SK-N-DZ (cell line): ENCODE results near the gene ALX4.

GRCh38 chr11:44066721-44067326, 754 bp downstream of the ACCS start:
RAMPAGE:
- cytosol, long total RNA, result no peak
- nucleus, long total RNA, result no peak

GRCh38 chr11:44309975-44310763, at the start of gene ALX4:
ALX4 (minus strand) TSS chr11:44310139.
RAMPAGE:
- cytosol, long total RNA, result no peak
- nucleus, long total RNA, result no peak

DNA sequence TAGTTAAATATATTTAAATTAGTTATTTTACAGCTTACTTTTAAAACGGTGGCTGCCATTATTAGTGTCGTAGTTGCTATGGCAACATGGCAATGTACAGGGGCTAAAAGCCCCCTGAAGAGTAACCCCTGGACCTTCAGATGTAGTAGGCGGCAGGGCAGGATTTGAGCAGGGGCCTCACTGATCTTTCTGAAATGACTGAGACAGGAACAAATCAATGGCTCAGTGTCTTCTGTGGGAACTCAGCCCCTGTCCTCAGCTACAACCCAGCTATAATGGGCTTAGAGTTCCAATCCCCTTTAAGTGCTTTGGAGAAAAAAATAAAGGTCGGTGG, 6.3 kb upstream of the CD82 start:
RAMPAGE:
- cytosol, long total RNA, result no peak
- nucleus, long total RNA, result no peak

GRCh38 chr11:44576968-44578065, 11.9 kb downstream of the CD82 start:
RAMPAGE:
- cytosol, long total RNA, result no peak
- nucleus, long total RNA, result no peak

GRCh38 chr11:44754121-44754745, 27.5 kb downstream of the TSPAN18 start:
RAMPAGE:
- cytosol, long total RNA, result no peak
- nucleus, long total RNA, result no peak

DNA sequence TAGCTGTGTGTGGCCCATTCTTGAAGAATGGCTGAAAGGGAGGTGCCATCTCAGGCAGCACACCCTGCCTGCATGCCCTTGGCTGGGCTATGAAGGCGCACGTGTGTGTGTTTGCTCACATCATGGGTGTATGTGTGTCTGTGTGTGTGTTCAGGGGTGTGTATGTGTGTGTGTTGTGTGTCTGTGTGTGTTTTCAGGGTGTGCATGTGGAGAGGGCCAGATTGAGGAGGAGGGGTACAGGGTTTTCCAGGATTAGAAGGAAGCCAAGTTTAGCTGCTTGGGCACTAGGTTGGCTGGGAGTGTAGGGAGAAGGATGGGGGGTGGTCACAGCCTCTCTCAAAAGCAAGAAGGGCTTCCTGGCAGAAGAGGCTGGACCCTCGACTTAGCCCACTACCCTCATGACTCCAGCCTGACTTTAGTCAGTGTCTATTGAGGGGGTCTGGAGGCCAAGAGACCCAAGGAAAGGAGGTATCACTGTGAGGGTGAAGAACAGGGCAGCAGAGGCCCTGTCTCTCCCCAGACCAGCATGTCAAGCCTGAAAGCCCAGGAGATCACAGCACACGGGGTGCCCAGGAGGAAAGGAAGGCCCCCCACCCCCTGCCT, 16.4 kb downstream of the TP53I11 start:
RAMPAGE:
- cytosol, long total RNA, result no peak
- nucleus, long total RNA, result no peak

DNA sequence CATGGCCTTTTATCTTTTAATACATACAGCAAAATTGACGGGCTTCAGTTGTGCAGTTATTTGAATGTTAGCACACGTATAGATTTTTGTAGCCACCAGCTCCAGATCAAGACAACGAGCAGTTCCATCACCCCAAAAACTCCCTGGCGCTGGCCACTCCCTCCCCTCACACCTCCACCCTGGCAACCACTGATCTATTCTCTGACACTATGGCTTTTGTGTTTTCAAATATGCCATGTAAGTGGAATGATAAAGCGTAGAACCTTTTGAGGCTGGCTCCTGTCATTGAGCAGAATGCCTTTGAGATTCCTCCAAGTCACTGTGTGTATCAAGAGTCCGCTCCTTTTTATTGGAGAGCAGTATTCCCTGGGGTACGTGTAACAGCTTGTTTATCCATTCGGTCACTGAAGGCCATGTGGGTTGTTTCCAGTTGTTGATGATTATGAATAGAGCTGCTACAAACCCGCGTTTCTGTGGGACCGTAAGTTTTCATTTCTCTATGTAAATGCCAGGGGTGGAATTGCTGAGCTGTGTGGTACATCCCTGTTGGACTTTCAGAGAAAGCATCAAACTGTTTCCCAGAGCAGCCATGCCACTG, 10.3 kb downstream of the TP53I11 start:
RAMPAGE:
- cytosol, long total RNA, result no peak
- nucleus, long total RNA, result no peak

RAMPAGE:
- cytosol, long total RNA, result no peak
- nucleus, long total RNA, result no peak
These were observed 71.1 kb upstream of the TP53I11 start for GRCh38 chr11:45021594-45022449.

DNA sequence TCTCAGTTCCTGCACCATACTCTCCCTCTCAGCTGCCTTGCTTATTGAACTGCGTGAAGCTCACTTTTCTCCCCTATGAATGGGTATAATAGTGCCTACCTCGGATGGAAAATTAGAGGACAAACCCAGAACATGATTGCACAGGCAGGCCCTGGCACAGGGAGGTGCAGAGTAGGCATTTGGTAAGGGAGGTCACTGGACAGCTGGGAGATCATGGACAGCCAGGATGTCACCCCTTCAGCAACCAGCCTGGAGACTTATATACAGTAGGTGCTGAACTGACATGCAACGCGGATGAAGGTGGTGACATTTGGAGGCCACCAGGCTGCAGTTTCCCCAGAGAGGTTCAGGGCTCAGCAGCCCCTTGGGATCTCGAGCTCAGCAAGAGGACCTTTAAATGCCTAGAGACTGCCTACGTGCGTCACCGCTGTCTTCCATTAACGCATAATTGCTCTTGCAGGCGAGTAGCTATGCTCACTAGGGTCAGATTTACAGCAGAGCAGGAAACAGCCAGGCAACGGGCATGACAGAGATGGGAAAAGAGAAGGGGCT, 78.5 kb upstream of the TP53I11 start:
RAMPAGE:
- cytosol, long total RNA, result no peak
- nucleus, long total RNA, result no peak

DNA sequence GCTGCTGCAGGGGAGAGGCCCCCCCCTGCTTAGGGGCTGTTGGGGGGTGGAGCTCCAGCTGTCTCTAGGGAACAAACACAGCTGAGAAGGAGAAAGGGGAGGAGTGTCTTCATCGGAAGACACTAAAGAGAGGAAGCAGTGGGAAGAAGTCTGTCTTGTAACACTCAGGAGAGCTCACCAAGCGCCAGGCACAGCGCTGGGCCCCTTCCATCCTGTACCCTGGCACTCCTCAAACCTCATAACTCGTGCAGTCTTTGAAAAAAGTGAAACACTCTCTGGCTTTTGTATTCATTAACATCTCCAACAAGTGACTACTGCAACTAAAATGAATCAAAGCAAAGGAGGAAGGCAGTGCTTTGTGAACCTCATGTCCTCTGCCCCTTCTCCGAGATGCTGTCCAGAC, 67.4 kb upstream of the PRDM11 start:
RAMPAGE:
- cytosol, long total RNA, result no peak
- nucleus, long total RNA, result no peak

DNA sequence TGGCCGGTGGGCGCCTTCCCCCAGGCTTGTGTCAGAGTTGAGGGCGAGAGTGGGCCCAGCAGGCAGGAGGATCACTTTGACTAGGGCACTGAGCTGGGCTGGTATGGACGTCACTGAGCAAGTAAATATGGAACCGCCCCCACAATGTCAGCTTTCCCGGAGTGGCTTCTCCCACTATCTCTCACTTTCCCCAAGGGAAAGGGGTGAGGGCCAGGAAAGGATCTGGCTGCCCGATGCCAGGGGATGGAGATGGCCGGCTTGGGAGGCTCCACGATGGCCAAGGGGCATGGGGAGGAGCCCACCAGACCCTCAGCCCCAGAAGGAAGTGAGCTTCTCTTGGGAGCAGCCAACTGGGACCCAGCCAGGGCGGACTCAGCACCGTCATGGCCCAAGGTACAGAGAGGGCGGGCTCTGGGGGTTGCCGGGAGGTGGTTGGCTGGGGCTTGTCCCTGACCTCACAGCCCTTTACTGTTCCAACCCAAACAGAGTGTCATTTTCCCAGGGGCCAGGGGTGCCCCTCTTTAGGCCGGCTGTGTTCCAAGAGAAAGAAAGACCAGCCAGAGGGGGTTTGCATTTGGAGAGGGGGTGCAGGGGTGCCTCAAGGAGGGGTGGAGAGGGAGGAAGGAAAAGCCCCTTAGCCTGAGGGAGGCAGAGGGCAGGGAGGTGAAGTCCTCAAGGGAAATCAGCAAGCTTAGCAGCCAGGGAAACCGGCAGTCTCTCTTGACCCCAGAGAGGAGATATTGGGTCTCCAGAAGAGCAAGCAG, 8.8 kb downstream of the PRDM11 start:
RAMPAGE:
- cytosol, long total RNA, result no peak
- nucleus, long total RNA, result no peak

GRCh38 chr11:45281912-45282546, 4.1 kb downstream of the SYT13 start:
RAMPAGE:
- cytosol, long total RNA, result no peak
- nucleus, long total RNA, result no peak

DNA sequence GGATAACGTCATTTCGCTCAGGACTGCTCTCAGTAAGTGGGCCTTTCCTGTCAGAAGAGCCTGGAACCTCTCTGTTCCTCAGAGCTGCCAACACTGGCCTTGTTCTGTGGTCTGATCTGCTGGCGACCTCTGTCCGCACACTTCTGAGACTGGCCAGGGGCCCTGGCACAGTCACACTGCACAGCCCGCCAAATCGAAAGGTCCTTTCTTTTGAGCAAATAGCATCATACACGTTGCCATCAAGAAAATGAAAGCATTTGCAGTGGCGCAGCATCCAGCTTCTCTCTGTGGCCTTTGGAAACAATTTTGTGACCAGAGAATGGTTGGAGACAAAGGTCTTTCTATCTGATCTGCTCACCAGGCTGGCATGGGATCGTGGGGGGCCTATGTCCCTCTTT, 80.1 kb upstream of the SYT13 start:
RAMPAGE:
- cytosol, long total RNA, result no peak
- nucleus, long total RNA, result no peak

GRCh38 chr11:45805556-45806309, 784 bp downstream of the SLC35C1 start:
RAMPAGE:
- cytosol, long total RNA, result no peak
- nucleus, long total RNA, result no peak

DNA sequence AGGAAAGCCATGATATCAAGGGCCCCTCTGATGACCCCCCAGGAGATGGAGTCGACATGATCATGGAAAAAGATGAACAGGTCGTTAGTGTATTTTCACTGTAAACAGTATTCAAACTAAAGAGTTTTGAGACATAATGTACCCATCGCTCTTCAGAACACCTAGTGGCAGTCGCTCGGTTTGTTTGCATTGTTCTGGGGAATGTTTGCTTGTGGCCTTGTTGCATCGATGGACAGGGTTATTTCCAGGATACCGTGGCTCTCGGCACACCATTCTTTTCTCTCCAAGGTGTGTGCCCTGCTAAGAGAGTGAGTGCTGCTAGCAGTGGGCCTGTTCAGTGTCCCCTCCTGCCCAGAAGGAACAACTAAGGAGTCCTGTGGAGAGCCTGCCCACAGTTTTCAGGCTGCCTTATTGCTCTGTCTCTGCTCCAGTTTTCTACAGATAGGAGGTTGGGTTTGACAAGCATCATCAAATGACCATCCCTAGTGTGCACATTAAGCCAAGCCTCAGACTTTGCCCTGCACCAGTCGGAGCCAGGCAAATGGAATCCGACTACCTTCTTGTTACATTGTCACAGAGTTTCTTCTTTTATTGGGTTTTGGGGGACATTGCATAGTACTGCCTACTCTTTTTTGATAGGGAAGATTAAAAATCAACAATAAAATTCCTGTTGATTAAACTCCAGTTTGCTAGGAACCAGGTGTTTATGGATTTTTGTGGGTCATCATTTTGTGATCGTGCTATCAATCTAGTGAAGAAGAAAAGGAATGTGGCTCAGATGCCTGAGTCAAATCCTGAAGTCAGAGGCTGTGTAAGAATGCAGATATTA, 1.5 kb downstream of the CRY2 start:
RAMPAGE:
- cytosol, long total RNA, result no peak
- nucleus, long total RNA, result no peak

DNA sequence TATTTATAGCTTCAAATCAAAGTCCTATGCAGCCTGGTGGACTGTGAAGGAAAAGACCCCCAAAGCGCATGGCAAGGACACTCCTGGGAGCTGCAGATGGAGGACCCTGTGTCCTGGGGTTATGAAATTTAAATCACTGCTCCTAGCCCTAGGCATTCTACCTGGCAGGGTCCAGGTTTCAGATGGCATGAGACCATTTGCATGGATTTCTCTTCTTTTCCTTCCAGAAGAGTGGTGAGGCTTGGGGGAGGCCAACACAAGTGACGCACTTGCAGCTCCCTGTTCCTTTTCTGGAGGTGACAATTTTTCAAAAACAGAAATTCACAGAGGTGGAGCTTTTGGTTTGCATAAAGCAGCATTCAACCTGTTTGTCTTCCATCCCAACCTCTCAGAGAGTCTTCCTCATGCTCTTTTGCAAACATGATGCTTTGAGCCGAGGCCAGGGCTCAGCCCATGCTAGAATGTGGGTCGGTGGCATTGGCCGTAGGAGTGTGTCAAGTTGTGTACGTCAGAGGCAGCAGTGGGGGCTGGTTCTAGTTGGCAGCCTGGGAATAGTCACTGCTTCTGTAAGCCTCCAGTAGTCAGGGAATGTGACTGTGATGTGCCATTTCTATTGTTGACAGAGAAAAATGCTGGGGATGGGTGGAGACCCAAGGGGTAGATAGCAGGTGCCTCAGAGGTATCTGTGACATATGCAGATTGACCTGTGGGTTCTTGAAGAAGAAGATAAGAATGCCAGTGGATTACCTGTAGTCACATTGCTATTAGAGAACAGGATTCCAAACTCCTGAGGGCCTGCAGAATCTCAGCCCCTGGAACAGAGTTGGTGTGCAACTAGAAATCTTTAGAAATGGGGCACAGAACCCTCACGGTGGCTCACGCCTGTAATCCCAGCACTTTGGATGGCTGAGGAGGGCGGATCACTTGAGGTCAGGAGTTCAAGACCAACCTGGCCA, 6.5 kb downstream of the CRY2 start:
RAMPAGE:
- cytosol, long total RNA, result no peak
- nucleus, long total RNA, result no peak

RAMPAGE:
- cytosol, long total RNA, result no peak
- nucleus, long total RNA, result no peak
These were observed 15.7 kb upstream of the MAPK8IP1 start for GRCh38 chr11:45869532-45870378.

DNA sequence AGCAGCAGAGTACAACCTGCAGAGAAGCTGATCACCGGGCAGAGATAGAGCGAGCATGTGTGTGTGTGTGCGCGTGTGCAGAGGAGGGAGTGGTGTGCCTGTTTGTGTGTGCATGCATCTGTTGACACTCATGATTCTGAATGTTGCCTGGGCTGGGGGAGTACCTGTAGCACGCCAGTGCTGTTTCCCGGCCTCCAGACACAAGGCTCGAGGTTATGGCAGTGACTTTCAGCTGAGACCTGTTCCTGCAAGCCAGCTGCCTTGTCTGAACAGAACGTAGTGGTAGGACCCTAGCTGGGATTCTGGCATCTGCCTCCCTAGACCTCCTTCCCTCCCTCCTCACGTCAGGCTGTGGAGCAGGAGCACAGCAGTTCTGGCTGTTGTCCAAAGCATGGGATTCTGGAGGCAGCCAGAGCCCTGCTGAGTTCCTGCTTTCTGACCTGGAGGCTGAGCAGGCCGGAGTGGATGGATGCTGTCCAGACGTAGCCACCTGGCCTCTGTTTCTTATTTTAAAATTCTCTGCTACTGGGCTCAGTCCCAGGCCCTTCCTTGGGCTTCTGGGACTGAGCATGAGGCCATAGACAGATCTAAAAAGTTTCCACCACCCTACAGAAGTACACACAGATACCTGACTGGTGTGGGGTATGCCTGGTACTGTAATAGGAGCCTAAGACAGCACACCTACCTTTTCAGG, 4.3 kb upstream of the MAPK8IP1 start:
RAMPAGE:
- cytosol, long total RNA, result no peak
- nucleus, long total RNA, result no peak

RAMPAGE:
- cytosol, long total RNA, result no peak
- nucleus, long total RNA, result no peak
These were observed 12.0 kb downstream of the LARGE2 start for GRCh38 chr11:45934401-45934873.

DNA sequence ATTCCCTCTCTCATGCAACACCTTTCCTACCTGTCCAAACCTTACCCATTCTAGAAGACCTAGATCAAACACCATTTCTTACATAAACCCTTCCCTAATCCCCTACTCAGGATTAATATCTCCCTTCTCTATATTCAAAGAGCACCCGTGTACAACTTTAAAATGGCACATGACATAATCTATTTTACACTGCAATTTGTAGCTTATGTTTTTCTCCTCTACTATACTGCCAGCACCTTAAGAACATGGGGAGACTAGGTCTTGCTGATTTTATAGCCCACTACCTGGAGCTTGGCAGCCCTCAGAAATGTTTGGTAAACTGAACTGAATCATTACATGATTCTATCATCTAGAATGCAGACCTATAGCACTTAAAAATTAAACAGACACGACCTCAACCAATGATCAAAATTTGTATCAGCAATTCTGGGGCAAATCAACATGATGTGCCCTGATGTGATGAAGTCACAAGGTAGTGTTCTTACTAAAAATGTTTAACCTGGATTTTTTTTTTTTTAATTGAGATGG, 94.1 kb downstream of the LARGE2 start:
RAMPAGE:
- cytosol, long total RNA, result no peak
- nucleus, long total RNA, result no peak